Hair follicle dermal papilla cell (primary cell): ENCODE data around the gene TCF15.

DNA sequence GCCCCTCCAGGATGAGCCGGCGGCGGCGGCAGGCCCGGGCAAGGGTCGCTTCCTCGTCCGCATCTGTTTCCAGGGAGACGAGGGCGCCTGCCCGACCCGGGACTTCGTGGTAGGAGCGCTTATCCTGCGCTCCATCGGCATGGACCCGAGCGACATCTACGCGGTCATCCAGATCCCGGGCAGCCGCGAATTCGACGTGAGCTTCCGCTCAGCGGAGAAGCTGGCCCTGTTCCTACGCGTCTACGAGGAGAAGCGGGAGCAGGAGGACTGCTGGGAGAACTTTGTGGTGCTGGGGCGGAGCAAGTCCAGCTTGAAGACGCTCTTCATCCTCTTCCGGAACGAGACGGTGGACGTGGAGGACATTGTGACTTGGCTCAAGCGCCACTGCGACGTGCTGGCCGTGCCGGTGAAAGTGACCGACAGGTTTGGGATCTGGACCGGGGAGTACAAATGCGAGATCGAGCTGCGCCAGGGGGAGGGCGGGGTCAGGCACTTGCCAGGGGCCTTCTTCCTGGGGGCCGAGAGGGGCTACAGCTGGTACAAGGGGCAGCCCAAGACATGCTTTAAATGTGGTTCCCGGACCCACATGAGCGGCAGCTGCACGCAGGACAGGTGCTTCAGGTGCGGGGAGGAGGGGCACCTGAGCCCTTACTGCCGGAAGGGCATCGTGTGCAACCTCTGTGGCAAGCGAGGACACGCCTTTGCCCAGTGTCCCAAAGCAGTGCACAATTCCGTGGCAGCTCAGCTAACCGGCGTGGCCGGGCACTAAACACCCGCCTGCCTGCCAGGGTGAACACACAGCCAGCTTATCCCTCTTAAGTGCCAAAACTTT, 876 bp downstream of the ZCCHC3 start:
- CAGE, long polyA plus RNA, result no peak

DNA sequence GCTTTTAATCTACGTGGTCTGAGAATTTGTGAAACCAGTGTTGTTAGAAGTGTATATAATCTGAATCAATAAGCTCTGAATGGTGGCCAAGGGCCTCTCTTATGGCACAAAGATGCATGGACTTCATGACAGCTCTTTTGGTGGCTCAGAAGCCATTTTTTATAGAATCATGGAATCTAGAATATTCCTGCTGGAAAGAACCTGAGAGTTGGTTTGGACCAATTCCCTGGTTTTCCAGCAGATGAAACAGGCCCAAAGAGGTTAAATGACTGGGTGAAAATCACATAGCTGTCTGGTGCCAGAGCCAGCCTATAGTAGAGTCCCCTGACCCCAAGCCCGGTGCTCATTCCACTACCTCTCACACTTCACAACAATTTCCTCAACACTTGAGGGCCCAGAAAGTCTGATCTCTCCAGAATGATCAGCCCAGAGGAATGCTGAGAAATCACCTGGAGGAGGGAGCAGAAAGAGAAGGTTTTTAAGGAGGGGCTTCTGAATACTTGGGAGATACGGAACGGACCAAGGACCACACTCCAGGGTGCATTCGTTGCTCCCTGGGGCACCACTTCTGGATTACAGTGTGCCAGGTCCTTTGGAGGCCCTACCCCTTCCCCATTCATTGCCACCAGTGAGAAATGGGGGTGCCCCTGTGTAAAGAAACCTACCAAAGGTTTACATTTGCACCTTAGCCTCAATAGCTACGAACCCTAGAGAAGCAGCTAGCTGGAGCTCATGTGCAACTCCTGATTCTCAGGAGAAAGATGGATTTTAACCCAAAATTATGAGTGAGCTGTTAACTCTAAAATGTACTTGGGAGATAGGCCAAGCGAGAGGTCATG, 2.2 kb downstream of the ZCCHC3 start:
- CAGE, long polyA plus RNA, result no peak

- CAGE, long polyA plus RNA, result no peak
Measured at GRCh38 chr20:305214-305426, 7.8 kb downstream of the ZCCHC3 start.

GRCh38 chr20:433515-434081, 25.5 kb downstream of the RBCK1 start:
- CAGE, long polyA plus RNA, result no peak

- CAGE, long polyA plus RNA, result no peak
Measured at GRCh38 chr20:508439-508687, 35.2 kb downstream of the CSNK2A1 start.

GRCh38 chr20:595381-596017, 14.6 kb downstream of the TCF15 start:
- CAGE, long polyA plus RNA, result no peak

- CAGE, long polyA plus RNA, result no peak
Measured at GRCh38 chr20:607160-607978, 2.7 kb downstream of the TCF15 start.

- CAGE, long polyA plus RNA, result no peak
Measured at GRCh38 chr20:610080-610724, at the start of gene TCF15. TCF15 (minus strand) TSS chr20:610309.

GRCh38 chr20:669508-669859, 6.1 kb downstream of the SCRT2 start:
- CAGE, long polyA plus RNA, result no peak

DNA sequence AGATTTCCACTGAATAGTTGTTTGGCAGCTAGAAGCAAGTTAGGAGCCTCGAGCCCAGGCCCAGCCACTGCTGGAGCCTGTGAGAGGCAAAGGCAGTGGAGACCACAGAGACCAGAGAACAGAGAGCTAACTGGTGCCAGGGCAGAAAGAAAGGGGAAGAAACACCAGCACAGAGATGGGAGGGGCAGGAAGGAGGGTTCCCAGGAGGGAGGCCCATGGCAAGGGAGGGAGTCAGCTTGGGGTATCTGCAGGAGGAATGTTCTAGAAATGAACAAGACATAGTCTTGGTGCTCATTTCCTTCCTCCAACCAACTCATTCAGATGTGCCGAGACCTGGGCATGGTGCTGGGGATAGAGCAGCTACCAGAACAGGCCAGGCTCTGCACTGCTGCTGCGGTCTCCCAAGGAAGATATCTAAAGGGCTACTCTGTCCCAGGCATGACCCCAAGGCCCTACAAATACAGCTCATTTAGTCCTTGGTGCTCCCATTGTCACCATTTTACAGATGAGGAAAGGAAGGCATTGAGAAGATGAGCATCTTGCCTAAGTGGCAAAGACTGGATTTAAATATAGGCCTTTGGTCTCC, 10.6 kb downstream of the ANGPT4 start:
- CAGE, long polyA plus RNA, result no peak

GRCh38 chr20:958736-959243, 42.7 kb upstream of the ANGPT4 start:
- CAGE, long polyA plus RNA, result no peak

GRCh38 chr20:1156343-1156611, 28.5 kb downstream of the TMEM74B start:
- CAGE, long polyA plus RNA, result no peak

GRCh38 chr20:1308896-1309437, 20.0 kb downstream of the SDCBP2 start:
- CAGE, long polyA plus RNA, result no peak

GRCh38 chr20:1382493-1382935, 10.3 kb downstream of the FKBP1A start:
- CAGE, long polyA plus RNA, result no peak

GRCh38 chr20:1390428-1390864, 2.4 kb downstream of the FKBP1A start:
- CAGE, long polyA plus RNA, result no peak

- CAGE, long polyA plus RNA, result no peak
Measured at GRCh38 chr20:1452813-1453320, 13.8 kb downstream of the NSFL1C start.

- CAGE, long polyA plus RNA, result no peak
Measured at GRCh38 chr20:1535938-1536285, 21.6 kb downstream of the SIRPD start.

DNA sequence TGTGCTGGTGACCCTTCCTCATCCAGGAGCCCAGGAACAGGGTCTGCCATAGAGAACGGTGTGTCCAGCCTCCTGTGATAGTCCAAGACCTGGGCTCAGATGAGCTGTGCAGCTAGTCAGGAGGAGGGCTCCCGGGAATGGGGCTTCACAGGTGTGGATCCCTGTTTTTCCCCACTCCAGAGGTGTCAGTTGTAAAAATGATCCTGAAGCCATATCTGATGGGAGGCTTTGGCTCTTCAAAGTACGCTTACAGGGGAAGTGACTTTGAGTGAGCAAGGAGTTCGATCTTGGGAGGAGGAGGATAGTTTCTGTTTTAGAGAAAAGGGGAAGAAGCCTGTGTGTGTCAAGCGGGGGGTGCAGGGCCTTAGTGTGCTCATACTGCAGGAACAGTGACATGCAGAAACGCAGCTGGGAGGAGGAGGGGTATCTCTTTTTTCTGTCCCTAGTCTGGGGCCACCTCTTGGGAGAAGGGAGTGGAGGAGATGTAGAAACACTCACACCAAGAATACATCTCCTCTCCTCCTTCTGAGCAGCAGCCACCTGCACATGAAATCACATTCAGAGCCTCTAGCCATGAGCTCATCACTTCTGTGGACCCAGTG, 19.9 kb downstream of the SIRPD start:
- CAGE, long polyA plus RNA, result no peak

GRCh38 chr20:1802243-1802897, 92.8 kb upstream of the SIRPA start:
- CAGE, long polyA plus RNA, result no peak

GRCh38 chr20:1832691-1833046, 62.5 kb upstream of the SIRPA start:
- CAGE, long polyA plus RNA, result no peak